Daoy (cell line): ENCODE measurements around the gene YY1.

GRCh38 chr14:99604718-99605229, 767 bp upstream of the CCDC85C start:
- RAMPAGE, long total RNA: no peak

DNA sequence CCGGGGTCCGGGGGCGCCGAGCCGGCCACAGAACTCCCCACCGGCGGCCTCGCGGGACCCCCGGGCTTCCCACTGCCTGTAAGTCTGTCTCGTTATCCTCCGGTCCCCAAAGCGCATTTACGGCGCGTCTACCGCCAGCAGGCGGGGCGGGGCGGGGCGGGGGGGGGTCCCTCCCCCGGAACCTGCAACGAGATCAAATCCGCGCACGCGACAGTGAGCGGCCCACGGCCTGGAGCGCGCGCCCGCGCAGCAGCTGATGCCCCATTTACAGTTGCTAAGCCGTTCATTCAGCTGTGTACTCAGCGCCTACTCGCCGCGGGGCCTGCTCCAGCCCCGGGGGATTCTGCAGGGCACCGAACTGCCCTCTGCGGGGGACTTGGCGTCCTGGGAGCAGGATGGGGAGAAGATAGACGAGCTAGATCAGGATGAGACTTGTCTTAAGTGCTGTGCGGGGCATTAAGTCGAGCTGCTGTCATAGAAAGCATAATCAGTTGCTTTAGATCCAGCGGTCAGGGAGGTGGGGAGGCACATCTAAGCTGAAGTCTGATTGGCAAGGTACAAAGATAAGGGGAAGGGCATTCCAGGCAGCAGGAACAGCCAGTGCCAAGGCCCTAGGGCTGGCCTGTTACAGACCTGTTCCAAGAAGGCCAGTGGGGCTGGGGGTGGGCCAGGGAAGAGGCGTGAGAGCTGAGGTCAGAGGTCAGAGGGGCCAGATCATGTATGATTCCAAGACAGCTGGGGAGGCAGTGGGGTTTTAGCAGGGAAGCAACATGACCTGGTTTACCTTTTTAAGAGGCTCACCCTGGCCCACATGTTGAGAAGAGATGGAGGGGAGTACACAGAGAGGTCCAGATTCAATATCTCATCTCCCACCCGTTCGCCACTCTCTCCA, 1.5 kb upstream of the CCDC85C start:
- RAMPAGE, long total RNA: no peak

DNA sequence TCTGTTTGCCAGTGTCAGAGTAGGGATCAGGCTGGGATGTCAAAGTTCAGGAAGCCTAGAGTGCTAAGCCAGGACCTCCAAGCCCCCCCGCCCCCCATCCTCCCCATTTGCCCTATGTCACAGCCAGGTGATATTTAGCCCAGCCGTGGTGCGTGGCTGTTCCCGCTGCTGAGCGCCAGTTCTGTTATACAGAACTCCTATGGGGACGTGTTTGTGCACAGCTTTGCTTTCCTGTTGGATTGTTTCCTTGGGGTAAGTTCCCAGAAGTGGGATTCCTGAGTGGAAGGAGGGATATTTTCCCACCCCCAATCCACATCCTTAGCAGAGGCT, 15.6 kb upstream of the CCDC85C start:
- RAMPAGE, long total RNA: no peak

- RAMPAGE, long total RNA: no peak
Measured at GRCh38 chr14:99772870-99773414, 20.3 kb upstream of the EML1 start.

- RAMPAGE, long total RNA: no peak
Measured at GRCh38 chr14:99809325-99810330, 16.4 kb downstream of the EML1 start.

DNA sequence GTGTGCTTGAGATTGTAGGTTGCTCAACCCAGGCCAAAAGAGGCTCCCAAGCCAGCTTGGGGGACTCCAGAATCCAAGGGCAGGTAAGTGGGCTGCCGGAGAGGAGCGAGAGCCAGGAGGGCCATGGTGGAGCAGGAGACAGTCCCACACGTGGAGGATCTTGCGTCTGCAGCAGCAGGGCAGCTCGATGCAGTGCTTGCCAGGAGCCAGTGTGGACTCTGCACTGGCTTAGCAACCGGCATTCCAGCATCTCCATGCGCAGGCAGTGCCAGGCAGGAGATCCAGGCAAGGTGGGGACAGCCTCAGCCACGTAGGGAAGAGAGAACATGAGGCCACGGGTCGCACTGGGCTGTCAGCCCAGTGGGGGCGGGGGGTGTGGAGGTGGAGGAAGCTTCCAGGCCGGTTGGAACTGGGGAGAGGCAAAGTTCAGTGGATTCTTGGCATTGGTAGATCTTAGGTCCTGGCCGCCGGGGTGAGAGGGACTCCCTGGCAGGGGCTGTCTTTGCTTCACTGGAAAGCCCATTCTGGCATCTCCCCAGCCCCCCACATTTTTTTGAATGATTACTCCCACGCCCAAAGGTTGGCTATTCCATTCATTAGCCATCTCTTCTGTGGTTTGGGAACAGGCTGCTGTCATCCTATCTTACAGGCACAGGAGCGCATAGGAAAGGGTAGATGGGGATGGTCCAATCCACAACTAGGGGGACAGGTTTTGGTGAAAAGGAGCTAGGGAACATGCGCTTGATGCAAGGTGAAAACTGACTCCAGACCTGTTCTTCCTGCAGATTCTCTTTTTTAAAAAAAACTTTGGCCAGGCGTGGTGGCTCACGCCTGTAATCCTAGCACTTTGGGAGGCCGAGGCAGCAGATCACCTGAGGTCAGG, 120.8 kb upstream of the EVL start:
- RAMPAGE, long total RNA: no peak

DNA sequence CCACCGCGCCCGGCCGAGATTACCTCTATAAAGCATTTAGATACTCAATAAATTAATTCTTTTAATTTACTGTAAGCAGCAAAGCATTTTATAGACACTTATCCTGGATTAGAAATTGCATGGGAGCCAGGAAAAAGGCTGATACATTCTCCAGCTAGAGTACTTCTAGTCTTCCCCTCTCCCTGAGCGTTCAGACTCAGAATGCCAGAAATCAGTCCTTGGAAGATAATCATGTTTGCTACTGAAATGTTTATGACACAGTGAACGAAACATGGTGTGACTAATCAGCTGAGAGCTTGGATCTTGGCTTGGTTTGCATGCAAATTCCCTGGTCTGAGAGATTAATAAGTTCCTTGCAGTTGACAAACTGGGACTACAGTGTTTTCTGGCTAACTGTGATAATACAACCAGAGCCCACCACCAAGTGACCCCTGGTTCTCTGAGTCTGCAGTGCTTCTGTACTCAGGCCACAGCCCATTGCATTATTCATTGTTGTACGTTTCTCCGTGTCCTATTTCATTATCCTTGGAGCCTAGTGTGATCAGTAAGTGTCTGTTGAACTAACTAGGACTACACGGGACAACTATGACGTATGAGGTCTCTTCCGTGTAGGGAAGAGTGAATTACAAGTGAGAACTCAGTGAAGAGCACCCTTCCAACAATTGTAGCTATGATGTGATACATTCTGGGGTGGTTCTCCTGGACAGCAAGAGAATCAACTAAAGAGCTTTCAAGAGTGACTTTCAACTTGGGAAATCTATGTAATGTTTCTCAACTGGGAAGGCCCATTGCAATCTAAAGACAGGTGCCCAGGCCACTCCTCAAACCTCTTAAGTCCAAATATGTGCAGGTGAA, 34.6 kb upstream of the EVL start:
- RAMPAGE, long total RNA: no peak

GRCh38 chr14:100058805-100059242, 6.4 kb upstream of the EVL start:
- RAMPAGE, long total RNA: no peak

DNA sequence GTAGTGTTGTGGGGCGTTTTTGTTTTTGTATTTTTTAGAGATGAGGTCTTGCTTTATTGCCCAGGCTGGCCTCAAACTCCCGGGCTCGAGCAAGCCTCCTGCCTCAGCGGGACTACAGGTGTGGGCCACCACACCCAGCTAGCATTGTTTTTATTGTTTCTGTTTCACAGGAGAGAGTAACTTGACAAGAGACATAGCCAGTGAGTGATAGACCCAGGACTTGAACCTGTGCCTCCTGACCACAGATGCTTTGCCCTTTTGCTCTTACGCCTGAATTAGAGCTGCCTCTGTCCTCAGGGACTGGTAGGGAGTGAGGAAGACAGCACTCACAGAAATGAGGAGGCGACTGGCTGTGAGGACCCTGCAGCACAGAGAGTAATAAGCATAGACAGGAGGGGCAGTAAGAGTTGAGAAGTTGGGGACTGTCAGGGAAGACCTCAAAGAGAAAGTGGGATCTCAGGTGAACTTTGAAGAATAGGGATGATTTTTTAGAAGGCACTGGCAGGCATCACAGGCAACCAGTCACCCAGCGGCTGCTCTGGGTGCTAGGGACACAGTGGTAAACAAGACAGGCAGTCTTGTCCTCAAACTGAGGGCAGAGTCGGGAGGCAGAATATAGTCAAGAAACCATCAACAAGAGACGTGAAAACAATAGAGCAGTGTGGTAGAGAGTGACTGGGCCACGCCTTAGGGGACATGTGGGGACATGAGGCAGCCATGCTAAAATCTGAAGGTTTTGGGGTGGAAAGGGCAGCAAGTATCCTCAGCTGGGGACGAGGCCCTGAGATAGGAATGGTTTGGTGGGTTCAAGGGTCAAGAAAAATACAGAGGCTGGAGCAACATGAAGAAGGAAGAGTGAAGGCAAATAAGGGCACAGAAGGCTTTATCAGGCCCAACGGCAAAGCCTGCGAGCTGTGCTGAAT, 2.5 kb downstream of the EVL start:
- RAMPAGE, long total RNA: no peak

GRCh38 chr14:100097369-100097866, 32.2 kb downstream of the EVL start:
- RAMPAGE, long total RNA: no peak

DNA sequence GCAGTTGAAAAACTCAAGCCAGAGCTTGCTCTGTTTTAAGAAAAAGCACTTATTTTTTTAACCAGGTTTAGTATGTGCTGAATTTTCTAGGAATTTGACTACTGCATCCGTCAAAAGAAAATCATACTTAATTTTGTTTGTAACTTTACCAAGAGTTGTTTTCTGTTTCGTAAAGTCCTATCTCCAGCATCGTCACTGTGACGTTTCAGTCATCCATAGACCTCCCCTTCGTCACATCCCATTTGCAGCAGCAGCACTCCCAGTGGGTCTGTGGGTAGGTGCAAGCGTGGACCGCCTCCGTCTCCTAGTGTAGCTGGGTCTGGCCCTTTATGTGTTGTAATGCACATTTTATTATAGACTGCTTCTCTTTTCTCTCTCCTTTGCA, 41.0 kb downstream of the EVL start:
- RAMPAGE, long total RNA: no peak

GRCh38 chr14:100238491-100239388, at the start of gene YY1:
Gene YY1 (plus strand): TSS chr14:100239144.
- RAMPAGE, long total RNA: no peak

DNA sequence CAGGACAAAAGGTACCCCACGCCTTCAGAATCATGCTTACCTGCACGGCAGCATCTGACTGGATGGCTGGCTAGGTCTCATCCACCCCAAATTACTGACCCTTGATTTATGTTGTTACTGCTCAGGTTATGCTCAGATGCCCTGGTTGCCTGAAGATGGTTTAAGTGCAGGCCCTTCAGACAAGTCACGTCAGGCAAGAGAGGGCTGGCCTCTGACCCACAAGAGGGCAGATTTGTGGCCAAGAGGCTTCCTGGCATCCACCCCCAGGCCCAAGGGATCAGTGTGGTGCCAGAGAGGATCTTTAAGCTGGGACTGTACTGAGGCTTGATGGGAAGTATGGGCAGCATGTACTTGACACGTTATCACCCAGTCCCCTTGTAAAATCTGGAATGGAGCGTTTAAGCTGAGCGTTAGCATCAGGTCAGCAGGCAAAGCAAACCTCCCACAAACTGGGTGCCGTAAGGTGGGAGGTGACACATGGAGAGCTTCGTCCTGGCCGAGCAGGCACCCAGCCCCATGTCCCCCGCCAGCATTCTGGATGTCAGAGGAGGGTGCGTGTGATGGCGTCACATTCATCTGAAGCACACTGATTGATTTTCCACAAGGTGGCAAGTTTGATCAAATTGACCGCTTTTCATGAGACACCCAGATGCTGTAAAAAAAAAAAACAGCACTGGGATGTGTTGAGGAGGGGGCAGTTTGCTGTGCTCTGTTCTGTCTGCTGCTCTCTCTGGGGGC, 24.4 kb downstream of the SLC25A29 start:
- RAMPAGE, long total RNA: no peak

DNA sequence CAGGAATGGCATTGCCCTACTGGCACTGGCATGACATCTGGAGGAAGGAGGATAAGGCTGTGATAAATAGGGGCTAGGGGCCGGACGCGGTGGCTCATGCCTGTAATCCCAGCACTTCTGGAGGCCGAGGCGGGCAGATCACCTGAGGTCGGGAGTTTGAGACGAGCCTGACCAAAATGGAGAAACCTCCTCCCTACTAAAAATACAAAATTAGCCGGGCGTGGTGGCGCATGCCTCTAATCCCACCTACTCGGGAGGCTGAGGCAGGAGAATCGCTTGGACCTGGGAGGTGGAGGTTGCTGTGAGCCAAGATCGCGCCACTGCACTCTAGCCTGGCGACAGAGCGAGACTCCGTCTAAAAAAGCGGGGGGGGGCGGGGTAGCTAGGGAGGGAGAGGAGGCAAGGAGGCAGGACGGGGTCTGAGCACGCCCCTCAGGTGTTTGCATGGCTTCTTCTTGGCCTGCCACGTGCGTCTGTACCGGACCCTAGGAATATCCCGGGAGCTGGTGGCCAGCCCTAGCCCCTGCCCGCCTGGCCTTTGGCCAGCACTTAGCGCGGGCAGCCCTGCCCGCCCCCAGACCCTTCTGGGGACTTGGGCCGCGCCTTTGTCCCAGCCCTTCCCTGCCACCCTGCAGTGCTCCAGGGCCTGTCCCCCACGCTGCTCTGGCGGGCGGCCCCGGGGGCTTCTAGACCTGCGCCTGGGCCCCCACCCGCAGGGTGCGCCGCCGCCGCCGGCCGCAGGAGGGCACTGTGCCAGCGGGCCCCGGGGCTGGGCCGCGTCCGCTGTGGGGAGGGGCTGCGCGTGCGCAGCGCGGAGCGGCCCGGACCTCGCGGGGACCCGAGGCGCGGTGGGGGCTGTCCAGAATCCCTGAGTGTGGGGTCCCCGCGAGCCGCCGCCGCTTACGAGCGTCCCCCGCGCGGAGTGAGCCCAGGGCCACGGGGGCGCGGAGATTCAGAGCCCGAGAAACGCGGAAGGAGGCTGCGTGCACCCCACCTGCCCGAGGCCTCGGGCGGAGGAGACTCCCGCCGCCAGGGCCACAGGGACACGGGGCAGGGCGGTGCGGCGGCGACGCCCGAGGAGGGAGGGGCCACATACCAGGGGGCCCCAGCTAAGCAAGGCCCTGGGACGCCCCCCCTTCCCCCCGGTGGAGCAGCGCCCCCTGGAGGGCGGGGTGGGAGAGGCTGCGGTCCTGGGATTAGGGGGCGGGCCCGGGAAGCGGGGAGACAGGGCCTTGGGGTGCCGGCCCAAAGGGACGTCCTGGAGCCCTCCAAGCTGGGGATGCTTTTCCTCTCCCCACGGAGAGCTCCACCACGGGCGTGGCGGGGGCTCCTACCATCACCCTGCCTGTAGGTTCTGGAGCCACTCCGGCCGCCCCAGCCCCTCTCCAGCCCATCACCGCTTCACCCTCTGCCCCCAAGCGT, 21.1 kb downstream of the SLC25A29 start:
- RAMPAGE, long total RNA: no peak

GRCh38 chr14:100325945-100326521, 2.9 kb downstream of the SLC25A47 start:
- RAMPAGE, long total RNA: no peak

- RAMPAGE, long total RNA: no peak
Measured at GRCh38 chr14:100482325-100482687, 104.9 kb downstream of the BEGAIN start.

DNA sequence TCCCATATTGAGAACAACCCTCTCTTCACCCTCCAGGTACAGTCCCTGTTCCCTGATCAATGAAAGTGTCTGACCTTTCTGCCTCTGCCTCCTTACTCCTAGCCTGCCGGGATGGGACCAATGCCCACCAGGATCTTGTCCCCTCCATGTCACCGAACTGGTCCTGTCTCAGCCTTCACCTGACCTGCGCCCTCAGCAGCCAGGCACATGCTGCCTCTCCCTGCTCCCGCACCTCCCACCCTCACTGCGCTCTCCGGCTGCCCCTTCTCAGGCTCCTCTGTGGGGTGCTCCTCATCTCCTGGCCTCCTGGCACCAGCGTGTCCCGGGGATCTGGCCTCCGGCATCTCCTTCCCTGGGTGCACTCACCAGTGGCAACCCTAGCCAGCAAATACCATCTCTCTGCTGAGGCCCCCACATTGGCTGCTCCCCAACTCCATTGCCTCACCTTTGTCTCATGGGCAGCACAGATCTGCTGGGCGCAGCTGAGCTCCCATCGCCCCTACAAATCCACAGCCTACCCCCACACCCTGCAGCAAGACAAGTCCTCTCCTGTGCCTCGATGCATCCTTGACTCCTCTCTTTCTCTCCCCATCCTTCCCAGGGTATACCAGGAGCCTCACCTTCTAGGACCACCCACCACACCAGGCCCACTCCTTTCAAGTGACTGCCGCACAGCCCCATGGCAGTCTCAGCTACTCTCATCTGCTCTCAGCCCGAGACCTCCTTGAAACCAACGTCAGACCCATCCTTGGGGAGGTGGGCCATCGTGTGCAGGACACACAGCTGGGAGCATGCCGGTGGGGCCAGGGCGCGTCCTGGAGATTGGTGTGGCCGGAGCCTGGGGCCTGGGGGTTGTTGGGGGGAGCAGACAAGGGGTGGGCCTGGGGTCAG, 28.8 kb downstream of the BEGAIN start:
- RAMPAGE, long total RNA: no peak

DNA sequence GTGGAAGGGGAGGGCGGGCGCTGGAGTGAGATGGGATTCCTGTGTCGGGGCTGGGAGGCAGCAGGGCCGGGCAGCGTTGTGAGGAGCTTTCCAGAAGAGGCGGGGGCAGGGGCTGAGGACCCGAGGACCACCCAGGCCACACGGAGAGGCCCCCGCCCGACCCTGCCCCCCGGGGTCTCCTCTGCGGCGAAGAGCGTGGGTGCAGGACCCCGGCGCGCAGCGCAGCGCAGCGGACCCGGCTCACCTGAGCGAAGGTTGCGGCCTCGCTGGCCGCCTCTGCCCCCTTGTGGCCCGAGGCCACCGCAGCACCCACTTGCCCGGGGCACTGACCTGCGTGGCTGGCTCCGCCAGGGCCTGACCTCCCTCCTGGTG, 67.5 kb upstream of the BEGAIN start:
- RAMPAGE, long total RNA: no peak

- RAMPAGE, long total RNA: no peak
Measured at GRCh38 chr14:100696604-100697173, 30.0 kb upstream of the DLK1 start.

GRCh38 chr14:100728773-100729582, 2.3 kb downstream of the DLK1 start:
- RAMPAGE, long total RNA: no peak